Placental pericyte (primary cell): ENCODE data around the genes IFNA1 and CDKN2A.

- CAGE, long polyA plus RNA, result no peak
Observed at GRCh38 chr9:19104466-19105191, 1.9 kb upstream of the HAUS6 start.

DNA sequence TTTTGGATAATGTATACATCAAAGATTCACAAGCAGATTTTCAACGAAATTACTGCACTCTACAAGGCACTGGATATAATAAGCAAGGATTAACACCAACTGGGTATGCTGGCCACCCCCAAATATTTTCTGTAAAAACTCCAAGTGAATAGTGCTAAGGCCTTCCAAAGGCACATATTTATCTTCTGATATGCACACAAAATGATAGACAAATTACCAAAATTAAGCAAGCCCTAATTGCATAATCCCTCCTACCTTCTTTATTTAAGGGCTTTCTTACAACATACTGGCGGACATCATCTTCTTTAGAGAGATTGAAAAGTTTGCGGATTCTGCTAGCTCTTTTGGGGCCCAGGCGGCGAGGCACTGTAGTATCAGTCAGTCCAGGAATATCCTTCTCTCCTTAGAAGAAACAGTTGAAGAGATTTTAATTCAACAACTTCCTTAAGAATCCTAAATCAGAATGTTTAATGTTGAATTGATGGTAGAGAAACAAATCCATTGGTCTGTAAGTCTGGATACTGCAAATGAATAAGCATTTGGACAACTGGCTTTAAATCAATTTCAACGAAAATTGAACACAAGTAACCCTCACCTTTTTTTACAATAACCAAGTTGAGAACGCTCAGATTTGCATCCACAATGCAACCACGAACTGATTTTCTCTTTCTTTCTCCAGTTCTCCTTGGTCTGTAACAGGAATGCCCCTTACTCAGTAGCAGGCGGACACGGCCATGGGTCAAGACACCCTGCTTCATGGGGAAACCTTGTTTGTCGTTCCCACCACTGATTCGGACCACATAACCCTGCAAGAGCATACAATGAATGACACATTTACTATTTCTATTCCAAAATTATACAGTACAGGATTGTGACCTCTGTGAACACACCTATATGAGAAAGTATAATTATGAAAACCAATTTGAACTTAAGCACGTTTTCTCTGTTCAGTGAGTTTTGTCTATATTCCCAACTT is 1.6 kb downstream of the RPS6 start:
- CAGE, long polyA plus RNA, result no peak

- CAGE, long polyA plus RNA, result no peak
Observed at GRCh38 chr9:19445175-19446078, 36.6 kb downstream of the ACER2 start.

GRCh38 chr9:20256554-20256807 is 365.8 kb downstream of the MLLT3 start:
- CAGE, long polyA plus RNA, result no peak

DNA sequence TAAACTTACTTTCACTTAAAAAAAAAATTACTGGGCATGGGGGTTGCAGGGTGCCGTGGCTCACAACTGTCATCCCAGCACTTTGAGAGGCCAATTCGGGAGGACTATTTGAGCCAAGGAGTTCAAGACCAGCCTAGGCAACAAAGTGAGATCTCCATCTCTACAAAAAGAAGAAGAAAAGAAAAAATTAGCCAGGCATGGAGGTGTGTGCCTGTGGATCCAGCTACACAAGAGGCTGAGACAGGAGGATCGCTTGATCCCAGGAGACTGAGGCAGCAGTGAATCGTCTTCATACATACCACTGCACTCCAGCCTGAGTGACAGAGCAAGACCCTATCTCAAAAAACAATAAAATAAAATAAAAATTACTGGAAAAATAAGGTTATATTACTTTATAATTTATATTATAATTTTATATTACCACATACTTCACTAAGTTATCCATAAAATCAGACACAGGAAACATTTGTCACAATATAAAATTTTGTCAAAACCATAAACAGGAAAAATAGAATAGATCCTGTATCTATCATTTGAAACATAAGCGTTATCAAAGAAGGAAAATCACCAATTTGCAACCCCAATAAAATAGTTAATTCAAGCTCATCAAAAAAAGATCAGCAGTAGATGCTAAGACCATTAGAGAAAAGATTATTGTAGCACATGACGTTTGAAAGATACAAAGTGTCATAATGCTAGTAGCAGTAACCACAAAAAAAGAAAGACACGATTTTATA is 27.1 kb downstream of the MLLT3 start:
- CAGE, long polyA plus RNA, result no peak

DNA sequence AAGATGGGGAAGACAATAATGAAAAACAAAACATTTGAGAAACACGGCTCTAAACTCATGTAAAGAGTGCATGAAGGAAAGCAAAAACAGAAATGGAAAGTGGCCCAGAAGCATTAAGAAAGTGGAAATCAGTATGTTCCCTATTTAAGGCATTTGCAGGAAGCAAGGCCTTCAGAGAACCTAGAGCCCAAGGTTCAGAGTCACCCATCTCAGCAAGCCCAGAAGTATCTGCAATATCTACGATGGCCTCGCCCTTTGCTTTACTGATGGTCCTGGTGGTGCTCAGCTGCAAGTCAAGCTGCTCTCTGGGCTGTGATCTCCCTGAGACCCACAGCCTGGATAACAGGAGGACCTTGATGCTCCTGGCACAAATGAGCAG is at the start of gene IFNA1:
TSS of gene IFNA1 (plus strand) at position 174 of the 379 bp plus-strand sequence.
- CAGE, long polyA plus RNA, result no peak

DNA sequence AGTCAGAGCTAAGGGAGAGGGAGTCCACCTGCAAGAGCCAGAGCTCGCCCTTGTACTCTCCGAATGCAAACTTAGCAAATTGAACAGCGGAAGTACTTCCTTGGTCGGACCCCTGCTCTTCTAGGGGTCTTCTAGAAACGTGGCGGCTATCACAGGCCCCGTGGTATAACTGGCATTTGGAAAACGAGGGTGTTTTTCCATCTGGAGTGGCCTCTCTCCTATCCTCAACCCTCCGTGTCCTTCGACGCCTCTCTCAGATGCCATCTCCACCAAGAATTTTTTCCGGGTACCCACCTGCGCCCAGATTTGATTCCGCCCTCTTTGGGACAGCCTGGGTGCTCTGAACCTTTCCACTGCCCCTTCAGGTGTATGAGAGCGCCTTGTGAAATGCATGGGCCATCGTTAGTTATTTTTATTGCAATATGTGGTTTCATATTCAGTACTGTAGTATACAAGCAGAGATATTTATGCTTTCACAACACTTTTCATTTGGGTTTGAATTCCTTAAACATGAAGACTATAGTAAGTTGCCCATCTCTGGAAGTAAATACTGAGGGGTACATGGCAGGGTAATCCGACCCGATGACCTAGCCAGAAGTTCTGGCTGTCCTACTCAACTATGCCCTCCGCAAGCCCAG is 78.1 kb upstream of the IFNE start:
- CAGE, long polyA plus RNA, result no peak

GRCh38 chr9:21591410-21592003 is 109.4 kb upstream of the IFNE start:
- CAGE, long polyA plus RNA, result no peak

GRCh38 chr9:21965595-21965807 is 9.2 kb downstream of the CDKN2A start:
- CAGE, long polyA plus RNA, result no peak

GRCh38 chr9:21974283-21975497 is at the start of gene CDKN2A:
Gene CDKN2A, minus strand, starts transcription at chr9:21974857.
- CAGE, long polyA plus RNA, result no peak

DNA sequence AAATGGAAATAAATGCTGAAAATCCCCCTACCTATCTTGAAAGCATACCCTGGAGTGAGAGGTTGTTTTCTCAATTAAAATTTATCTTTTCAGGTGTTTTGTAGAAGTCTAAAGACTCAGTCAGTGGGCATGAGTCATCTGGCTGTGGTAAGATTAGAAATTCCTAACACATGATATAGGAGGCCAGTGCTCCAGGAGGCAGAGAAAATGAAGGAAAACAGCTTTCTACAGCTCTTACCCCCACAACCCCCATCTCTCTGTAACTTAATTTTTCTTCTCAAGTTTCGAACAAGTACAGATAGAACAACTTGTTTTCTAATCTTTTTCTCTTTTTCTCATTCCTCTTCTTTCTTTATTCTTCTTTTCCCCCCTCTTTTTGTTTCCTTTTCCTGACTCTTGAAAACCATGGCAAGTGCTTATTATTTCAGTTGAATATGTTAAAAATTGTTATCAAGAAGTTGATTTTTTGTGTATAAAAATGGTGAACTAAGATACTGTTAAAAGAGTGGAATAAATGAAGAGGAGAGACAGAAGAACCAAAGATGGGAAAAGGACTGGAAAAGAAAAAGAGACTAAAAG is 208.6 kb upstream of the DMRTA1 start:
- CAGE, long polyA plus RNA, result no peak

DNA sequence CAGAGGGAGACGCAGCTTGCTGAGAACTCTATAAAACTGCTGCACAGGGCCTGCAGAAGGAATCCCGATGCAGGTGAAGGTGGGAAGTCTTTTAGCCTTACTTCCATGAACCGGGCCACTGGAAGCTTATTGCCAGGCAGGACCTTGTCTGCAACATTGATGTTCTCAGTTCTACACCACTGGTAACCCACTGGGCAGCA is 489.8 kb downstream of the TUSC1 start:
- CAGE, long polyA plus RNA, result no peak

DNA sequence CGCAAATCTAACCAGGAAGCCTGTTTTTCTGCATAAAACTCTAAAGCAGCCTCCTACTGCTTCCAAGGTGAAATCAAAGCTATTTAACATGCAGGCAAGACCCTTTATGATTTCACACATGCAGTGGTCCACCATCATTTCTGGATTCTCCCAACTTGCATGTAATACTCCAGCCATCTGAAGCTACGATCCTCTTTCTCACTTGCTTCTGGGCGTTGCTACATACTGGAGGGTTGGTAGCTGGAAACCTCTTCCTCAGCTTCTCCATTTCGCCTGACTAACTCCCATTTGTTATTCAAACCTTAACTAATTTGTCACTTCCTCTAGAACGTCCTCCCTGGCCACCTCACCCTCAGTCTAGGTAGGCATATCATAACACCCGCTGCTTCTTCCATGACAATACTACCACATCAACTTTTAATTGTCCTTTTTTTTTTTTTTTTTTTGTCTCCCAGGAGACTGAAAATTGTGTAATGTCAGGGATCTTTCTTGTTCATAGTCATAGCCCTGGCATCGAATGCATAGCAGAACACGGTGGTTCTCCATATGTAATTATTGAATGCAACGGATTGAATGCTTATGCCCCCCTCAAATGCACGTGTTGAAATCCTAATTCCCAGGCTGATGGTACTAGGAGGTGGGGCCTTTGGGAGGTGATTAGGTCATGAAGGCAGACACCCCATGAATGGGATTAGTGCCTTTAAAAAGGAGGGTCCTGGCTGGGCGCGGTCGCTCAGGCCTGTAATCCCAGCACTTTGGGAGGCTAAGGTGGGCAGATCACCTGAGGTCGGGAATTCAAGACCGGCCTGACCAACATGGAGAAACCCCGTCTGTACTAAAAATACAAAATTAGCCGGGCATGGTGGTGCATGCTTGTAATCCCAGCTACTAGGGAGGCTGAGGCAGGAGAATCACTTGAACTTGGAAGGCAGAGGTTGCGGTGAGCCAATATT is 72.8 kb upstream of the EQTN start:
- CAGE, long polyA plus RNA, result no peak

- CAGE, long polyA plus RNA, result no peak
Observed at GRCh38 chr9:27571343-27572140, 1.7 kb downstream of the C9orf72 start.

GRCh38 chr9:27572141-27572485 is 1.2 kb downstream of the C9orf72 start:
- CAGE, long polyA plus RNA, result no peak

GRCh38 chr9:27601232-27601867 is 28.1 kb upstream of the C9orf72 start:
- CAGE, long polyA plus RNA, result no peak

GRCh38 chr9:27644996-27645558 is 71.8 kb upstream of the C9orf72 start:
- CAGE, long polyA plus RNA, result no peak

DNA sequence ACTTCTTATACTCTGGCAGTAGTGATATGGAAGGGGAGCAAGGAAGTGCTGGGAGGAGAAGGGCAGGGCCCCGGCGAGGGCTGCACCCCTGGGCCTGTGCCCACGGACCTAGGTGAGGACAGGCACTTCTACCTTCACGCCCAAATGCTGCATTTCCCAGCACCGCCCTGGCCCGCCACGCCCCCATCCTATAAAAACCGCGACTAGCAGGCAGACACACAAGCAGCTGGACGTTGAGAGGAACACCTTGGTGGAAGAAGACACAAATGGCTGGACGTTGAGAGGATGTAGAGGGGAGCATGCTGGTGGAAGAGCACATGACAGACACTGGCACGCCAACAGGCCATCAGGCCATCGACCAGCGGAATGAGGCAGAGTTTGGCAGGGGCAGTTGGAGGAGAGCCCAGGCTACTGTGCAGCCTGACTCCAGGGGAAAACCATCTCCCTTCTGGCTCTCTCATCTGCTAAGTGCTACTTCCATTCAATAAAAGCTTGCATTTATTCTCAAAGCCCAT is 81.5 kb upstream of the C9orf72 start:
- CAGE, long polyA plus RNA, result no peak

DNA sequence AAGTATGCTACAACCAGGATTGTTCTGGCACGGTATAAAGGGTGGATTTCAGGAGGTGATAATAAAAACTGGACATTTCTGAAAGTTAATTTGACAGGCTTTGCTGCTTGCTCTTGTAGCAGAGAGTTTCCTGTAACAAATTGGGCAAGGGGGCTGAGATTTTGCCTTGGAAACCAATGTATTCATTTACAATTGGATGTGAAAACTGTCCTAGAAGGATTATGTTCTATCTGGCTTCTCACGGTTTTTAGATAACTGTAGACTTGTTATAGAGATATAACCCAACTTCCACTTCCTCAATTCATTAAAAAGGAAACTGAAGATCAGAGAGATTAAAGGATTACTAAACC is 129.8 kb upstream of the C9orf72 start:
- CAGE, long polyA plus RNA, result no peak

- CAGE, long polyA plus RNA, result no peak
Observed at GRCh38 chr9:32404725-32405533, 20.5 kb downstream of the ACO1 start.